Metastatic Pancreatic Carcinoma in the Ovary (tissue), 1 donor: Measurements from ENCODE around the genes MPZL2, DDX6, FOXR1 and RPS25.

DNA sequence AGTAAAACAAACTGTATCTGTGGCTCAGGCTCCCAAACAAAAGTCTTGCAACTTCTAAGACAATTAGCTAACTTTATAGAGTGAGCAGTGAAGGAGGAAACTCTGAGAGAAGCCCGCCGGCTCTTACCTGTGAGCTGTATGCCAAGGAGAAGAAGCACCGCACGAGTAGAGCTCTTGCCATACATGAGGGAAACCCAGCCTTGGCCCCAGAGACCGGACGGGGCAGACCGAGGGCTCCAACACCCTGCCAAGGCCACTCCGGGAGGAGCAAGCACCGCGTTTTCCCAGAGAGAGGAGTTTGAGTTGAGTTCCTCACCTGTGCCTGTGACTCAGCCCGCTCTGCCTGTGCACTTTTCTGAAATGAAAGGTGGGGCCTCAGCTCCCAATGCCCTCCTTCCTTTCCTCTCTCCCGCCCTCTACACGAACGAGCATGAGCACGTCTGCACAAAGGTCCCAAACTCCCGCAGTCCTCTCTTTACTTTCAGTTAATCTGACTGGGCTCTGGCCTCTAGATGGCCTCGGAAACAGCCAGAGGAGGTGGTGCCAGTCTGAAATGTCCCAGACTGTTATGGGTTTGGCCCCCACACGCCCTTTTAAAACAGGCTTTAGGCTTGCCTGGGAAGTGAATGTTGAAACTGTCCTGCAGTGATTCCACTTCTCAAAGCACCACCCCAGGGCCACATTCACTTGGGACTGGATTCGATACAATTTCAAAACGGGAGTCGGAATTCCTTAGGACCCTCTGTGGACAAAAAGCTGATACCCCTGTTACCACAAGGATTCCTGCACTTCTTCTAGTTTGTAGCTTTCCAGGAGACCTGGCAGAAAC, at the start of gene MPZL2:
Gene MPZL2, minus strand, starts transcription at position 329 of the 829 bp plus-strand sequence.
- PRO-cap = bidirectional peak, plus-strand start at position 419 of the sequence, minus-strand start at position 326 of the sequence; bidirectional peak, plus-strand start at position 621 of the sequence, minus-strand start at position 460 of the sequence

GRCh38 chr11:118523601-118524866, 3.2 kb upstream of the TTC36 start:
- PRO-cap = no peak

DNA sequence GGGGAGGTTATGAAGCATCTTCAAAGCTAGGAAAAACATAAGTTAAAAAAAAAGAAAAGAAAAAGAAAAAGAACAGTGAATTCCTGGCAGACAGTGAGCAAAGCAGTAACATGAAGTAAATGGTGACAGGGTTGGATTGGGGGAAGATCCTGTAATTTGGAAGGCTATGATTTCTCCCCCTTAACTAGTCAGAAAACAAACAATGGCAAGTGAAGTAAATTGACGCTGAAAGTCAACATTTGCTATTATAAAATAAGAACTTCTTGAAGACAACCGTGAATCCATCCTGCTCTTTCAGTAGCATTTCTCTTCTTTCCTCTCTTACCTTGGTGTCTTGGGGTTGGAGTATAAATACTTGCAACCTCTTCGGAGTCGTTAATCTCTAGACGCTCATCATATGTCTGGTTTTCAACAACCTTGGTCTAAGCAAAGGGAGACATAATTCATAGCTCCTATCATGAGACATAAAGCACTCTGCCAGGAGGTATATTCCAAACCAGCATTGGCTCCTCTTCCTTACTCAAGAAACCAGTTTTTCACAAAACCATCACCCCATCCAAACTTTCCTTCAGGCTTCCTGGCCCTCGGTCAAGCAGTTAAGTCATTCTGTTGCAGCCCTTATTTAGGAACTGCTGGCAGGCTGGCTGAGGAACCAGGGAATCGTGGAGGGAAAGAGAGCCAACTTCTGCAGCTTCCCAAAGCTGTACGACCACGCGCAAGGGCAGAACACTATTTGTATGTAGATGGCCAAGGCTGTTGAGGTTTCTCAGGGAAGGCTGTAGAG, 899 bp downstream of the IFT46 start:
- PRO-cap = no peak

- PRO-cap = no peak
These were observed 564 bp upstream of the ARCN1 start for GRCh38 chr11:118571549-118572140.

DNA sequence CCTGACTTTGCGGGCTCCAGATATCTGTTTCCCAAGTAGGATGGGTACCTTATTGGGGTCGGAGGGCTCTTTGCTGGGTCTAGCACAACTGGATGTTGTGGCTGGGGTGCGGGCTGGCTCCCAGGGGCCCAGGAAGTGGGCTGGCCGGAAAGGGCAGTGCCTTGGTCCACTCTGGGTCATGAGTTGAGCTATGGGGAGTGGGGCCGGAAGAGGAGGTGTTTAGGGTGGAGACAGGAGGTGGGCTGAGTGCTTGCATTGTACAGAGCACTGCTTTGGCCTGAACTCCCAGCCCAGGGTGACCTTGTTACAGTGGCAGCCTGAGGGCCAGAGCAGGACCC, 13.1 kb downstream of the PHLDB1 start:
- PRO-cap = no peak

DNA sequence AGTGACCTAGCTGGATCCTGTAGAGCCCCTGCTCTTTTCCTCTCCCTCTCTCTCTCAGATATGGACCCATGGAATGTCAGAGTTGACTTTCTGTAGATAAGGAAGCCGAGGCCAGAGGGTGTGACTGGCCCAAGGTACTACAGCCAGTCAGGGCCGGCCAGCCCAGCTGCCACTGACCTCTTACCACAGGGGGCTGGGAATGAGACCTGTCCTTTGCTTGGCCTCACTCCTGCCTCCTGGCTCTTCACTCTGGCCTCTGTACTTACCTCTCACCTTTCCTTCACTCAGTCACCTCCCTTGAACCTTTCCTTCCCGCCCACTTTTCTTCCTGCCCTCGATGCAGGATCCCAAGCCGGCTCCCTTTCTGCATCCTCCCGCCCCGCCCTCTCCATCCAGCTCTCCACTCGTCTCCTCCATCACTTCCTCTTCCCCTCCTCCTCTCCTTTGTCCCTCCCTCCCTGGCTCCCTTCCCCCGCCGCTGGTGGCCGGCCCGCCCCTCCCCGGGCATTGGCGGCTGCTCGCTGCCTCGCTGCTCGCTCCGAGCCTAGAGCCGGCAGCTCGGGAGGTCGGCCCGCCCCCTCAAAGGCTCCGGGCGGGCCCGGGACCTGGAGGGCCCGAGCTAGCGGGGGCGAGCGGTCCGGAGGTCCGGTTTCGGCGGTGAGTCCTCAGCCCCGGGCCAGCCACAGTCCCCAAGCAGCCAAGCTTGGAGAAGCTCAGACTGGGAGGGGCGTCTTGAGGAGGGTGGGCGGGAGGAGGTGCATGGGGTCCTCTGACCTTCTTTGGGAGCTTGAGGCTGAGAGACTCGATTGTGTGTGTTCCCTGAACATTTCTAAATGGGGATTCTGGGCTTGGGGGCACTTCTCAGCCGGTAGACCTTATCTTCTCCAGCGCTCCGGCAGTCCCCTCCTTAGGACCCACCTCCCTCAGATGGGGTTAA, 13.7 kb downstream of the PHLDB1 start:
- PRO-cap = bidirectional peak, plus-strand start at position 547 of the sequence, minus-strand start at position 366 of the sequence

DNA sequence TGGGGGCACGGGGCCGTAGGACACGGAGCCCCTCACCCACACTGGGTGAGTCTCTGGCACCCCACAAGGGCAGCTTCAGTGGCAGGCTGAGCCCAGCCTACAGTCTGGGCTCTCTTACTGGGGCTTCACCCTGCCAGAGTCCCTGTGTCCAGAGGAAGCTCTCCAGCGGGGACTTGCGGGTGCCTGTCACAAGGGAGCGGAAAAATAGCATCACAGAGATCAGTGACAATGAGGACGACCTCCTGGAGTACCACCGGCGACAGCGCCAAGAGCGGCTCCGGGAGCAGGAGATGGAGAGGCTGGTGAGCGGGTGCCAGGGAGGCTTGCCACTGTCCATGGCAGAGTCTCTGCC, 20.9 kb downstream of the PHLDB1 start:
- PRO-cap = no peak

- PRO-cap = no peak
These were observed 22.3 kb downstream of the PHLDB1 start for GRCh38 chr11:118629556-118630216.

GRCh38 chr11:118678848-118679470, 491 bp downstream of the TREH start:
- PRO-cap = no peak

DNA sequence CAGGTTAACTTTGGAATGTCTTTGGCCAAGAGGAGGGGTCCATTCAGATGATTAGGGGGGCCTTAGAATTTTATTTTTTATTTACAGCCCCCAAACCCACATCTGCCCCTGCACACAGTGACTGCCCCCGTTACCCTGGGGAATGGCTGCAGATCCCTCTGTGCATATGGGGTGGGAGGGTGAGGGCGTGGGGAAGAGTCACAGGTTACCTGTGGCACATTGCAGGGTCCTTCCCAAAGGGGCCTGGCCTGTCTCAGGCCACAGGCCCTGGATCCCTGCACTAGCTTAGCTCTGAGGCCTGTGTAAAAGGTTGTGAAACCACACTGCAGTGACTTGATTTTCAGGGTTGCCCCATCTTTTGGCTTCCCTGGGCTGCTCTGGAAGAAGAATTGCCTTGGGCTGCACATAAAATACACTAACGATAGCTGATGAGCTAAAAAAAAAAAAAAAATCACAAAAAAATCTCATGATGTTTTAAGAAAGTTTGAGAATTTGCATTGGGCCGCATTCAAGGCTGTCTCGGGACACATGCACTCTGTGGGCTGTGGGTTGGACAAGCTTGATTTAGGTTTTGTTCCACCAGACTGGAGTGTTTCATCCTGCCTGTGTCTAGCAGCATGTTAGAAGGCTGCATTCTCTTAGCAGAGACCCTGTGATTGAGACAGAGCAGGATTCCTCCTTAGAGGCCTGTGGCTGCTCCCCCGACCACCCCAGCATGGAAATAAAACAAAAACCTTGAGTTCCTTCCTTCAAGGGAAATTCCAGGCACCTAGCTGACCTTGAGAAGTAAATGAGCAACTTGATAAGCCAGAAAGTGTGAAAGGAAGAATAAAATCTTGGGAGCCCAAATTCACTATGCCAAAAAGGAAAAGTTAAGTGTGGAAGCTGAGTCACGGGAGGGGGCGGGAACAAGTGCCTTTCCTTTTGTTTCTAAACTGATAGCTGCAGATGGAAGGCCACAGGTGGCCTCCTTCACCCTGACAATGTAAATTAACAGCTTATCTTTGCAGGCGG, 36.0 kb upstream of the TREH start:
- PRO-cap = no peak

DNA sequence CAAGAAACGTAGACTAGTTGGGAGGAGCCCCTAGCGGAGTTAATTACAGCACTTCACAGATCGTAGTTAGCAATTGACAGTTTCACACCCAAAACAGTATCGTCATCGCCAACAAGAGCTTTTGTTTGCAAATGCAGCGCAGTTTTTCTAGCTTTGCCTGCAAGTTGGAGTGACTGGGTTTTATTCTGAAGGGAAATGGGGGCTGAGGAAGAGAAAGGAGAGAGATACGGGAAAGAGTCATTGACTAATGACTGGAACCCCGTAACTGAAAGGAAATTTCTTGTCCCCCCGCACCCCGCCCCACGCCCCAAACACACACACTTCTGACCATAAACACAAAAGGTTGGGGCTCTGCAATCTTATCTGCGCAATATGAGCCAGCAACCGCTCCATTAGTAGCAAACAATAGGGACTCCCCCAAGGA, 999 bp downstream of the DDX6 start:
- PRO-cap = unidirectional peak, plus-strand start at position 58 of the sequence; unidirectional peak, plus-strand start at position 183 of the sequence; unidirectional peak, plus-strand start at position 240 of the sequence

- PRO-cap = bidirectional peak, plus-strand start at chr11:118791255, minus-strand start at chr11:118790989
These were observed at the start of gene DDX6 for GRCh38 chr11:118790805-118791566. Gene DDX6, minus strand, starts transcription at chr11:118791164.

- PRO-cap = no peak
These were observed 14.0 kb upstream of the CXCR5 start for GRCh38 chr11:118869618-118870099.

DNA sequence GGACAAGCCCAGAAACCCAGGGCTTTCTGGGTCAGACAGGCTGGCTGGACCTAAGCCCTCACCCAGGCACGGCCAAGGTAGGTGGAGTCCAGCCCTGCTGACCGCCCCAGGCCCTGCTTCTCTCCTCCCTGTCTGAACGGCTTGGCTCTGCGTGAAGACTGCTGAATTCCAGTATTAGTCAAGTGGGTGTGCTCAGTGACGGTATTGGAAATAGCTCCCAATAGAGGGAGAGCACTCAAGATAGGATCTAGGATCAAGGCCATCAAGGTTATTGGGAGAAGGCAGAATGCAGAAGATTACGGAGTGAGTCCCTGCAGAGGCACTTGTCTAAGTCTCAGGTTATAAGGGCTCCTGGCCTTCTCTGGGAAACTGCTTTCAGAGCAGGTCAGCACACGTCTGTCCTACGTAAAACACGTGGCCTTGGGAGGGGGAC, 6.2 kb downstream of the CXCR5 start:
- PRO-cap = no peak

DNA sequence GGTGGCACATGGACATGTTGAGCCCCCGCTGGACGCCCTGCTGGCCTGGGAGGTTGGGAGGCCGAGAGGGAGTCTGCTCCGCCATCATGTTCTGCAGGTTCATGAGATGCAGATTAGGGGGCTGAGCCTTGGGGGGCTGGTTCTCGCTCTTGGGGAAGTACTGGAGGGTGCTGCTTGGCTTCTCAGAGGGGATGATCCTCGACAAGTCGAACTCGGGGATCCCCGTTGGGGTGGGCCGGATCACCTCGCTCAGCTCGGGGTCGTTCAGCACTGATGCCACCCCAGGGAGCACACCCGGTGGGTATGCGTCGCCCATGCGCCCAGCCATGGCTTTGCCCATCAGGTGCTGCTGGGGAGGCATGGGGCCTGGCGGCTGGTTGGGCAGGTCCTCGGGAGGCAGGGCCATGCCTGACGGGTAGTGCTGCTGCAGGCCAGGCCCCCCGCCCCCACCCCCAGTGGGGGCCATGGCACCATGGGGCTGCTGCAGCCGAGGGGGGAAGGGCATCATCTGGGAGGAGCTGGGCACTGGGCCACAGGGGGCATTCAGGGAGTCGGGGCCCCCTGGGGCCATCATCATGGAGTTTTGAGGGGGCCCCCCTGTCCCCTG, 15.1 kb downstream of the CXCR5 start:
- PRO-cap = no peak

GRCh38 chr11:118900380-118901059, 16.8 kb downstream of the CXCR5 start:
- PRO-cap = no peak

DNA sequence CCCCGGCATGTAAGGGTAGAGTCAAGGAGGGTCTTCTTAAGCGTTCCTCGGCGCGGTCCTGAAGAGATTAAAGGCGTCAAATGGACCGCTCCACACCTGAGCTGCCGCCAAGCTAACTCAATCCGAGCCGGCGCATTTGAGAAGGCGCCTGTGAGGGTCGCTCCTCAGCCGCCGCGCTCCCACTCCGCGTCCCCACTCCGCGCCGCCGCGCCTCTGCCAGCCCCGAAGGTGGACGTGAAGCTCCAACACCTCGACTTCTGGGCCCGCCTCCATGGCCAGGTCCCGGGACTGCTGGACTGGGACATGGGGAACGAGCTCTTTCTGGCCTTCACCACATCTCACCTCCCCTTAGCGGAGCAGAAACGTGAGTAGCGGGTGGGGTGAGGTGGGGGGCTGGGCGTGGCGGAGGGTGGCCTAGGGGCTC, at the start of gene FOXR1:
Gene FOXR1, plus strand, starts transcription at position 133 of the 424 bp plus-strand sequence.
- PRO-cap = no peak

- PRO-cap = no peak
These were observed 2.8 kb downstream of the RPS25 start for GRCh38 chr11:119015105-119015943.

- PRO-cap = no peak
These were observed 2.0 kb downstream of the RPS25 start for GRCh38 chr11:119015944-119016840.

DNA sequence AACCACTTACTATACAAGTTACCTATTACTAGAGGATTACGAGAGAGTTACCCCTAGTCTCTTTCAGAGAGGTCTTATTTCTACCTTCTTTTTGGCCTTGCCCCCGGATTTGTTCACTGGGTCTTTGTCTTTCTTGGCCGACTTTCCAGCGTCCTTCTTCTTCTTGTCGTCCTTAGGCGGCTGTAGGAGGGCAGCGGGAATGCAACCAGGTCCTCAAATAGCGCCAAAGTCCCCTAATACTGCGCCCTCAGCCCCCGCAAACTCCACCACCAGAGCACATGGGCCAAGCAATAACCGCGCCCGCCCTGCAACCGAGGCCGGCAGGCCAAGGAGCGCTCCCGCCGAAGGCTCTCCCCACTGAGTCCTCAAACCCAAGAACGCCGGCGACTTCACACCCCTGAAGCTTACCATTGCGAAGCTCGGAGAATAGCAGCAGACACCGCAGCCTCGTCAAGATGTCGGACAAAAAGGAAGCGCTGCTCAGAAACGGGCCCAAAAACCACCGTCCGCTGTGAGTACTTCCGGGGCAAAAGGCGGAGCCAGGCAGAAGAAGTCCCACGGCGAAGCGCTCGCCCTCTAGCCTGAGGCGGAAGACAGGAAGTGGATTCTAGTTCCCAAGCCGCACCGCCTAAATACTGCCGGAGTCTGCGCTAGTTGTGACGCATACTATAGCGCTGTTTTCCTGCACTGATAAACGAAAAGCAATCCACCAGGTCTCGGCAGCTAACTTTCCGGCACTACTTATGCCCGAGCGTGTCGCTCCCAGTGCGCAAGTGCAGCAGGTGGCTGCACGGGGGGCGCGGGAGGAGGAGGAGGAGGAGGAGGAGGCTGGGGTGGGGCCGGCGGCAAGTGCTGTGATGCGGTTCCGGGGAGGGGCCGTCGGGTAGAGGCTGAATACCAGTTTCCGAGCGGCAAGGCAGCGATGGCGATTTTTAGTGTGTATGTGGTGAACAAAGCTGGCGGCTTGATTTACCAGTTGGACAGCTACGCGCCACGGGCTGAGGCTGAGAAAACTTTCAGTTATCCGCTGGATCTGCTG, at the start of gene RPS25:
Gene RPS25, minus strand, starts transcription at position 470 of the 1,039 bp plus-strand sequence.
- PRO-cap = bidirectional peak, plus-strand start at position 546 of the sequence, minus-strand start at position 470 of the sequence; bidirectional peak, plus-strand start at position 900 of the sequence, minus-strand start at position 777 of the sequence